ENCODE measurements around a stretch of chr4.

DNA sequence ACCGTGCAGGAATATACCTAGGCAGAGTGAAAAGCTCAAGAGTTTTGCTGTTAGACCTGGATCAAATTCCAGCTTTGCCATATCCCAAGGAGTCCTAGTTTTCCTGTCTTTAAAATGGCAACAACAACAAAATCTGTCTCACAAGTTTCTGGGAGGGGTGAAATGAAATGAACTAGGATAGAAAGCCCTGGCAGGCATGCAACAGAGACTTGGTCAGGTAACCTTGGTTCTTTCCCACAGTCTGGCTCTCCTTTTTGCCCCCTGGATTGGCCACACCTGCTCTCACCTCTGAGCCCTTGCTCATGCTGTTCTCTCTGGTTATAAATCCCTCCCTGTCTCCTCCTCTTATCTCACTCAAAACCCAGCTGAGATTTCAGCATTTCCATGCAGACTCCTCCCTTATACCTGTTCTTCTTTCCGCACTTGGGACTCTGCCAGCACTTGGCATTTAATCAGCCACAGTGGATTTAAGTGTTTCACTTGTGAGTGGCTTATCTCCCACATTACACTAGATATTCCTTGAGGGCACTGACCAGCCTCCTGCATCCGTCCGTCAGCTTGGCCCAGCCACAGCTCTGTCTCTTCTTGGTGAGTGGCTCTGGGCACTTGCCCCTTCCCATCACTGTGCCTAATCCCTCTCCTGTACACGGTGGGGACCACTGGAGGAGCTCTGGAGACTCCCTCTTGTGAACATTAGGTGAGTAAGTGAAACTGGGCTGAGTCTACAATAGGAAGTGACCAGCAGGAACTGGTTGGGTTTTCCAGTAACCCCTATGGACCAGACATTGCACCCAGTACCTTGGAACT lies 20.1 kb downstream of the FGFBP1 start:
- PRO-cap: no peak

GRCh38 chr4:16025229-16025760 lies 58.5 kb downstream of the PROM1 start:
- PRO-cap: bidirectional peak, plus-strand start at chr4:16025505, minus-strand start at chr4:16025359

GRCh38 chr4:16113989-16114327 lies 30.1 kb upstream of the PROM1 start:
- PRO-cap: no peak

DNA sequence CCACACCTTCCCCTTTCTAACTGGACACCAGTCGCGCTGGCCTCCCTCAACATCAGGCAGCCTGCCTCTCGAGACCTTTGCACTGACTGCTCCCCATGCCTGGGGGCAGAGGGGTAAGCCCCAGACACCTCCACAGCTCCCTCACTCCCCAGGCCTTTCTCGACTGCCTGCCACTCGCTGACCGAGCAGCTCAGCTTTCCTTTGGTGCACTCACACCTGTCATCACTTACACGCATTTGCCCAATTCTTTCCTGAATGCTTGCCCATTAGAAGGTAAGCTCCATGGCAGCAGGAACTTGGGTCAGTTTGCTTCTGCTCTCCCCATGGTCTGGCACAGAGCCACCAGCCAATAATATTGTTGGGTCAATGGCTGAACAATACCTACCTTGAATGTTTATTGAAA lies 32.2 kb upstream of the PROM1 start:
- PRO-cap: no peak

- PRO-cap: no peak
Measured at GRCh38 chr4:16166509-16166958, 59.7 kb downstream of the TAPT1 start.

DNA sequence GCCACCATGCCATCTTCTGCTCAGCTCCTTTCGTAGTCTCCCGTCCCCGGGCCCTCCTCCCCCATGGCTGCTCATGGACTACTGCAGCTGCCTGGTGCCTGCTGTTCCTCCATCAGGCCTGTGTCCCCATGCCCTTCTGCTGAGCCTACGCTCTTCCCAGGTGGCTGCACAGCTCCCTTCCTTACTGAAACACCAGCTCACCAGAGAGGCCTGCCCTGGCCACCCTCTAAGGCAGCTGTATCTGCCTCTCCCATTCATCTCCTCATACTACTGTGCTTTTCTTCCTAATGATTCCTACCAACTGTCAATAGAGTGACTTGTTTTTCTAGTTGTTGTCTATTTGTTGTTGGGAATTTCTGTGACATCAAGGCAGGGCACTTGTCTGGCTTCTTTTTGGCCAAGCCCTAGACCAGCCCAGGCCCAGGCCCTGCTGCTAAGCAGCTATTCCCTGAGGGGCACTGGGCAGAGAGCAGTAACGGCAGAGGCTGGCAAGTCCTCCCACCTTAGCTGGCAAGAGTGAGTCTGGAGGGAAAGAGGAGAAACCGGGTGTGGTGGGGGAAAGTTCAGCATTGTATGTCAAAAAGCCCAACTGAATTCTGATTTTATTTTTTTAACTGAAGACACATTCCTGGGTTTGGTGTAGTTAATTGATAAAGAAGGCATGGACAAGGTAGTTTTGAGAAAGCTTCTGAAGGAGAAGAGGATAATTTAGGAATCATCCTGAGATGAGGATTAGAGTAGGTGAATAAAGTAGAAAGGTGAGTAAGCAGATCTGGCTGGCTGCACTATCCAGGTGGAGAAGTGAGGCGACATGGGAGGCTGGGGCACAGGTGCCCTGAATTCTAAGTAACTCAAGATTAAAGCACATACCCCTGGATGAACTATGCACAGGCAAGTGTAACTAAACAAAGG lies 57.6 kb downstream of the TAPT1 start:
- PRO-cap: no peak

DNA sequence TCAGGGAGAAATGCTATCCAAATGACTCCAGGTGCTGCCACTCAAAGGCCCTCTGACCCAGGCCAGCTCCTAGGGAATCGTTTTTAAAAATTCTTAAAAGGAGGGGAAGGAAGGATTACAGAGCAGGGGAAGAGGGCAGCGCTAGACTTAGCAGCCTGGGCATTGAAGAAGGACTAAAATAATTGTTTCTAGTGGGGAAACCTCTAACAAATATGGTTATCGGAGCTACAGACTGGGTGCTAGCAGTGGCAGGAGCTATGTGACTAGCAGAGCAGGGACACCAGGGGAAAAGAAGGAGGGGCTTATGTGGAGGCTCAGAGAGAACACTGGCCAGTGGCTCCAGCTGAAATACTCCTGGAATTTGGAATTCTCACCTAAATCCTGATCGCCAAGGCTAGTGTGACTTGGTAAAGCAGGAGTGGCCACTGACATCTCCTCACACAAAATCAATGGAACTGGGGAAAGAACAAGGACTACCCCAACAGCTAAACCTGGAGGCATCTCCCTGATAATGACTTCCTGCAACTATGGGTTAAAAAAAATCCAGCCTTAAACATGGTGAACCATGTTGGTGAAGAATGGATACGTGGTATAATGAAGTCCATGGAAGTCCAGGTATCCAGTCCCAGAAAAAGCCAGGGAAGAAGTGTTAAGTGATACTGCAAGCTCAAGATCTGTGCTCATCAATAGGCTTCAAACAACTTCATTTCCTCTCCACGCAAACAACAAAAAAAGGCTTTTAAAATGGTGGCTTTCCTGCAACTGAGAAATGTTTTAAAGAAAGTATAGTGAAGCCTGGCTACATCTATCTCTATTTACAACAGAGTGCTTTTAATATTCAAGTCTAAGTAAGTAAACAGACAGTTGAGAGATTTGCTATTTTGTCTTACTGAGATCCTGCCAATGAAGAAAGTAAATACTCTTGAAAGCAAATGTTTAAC lies 1.9 kb downstream of the TAPT1 start:
- PRO-cap: no peak

DNA sequence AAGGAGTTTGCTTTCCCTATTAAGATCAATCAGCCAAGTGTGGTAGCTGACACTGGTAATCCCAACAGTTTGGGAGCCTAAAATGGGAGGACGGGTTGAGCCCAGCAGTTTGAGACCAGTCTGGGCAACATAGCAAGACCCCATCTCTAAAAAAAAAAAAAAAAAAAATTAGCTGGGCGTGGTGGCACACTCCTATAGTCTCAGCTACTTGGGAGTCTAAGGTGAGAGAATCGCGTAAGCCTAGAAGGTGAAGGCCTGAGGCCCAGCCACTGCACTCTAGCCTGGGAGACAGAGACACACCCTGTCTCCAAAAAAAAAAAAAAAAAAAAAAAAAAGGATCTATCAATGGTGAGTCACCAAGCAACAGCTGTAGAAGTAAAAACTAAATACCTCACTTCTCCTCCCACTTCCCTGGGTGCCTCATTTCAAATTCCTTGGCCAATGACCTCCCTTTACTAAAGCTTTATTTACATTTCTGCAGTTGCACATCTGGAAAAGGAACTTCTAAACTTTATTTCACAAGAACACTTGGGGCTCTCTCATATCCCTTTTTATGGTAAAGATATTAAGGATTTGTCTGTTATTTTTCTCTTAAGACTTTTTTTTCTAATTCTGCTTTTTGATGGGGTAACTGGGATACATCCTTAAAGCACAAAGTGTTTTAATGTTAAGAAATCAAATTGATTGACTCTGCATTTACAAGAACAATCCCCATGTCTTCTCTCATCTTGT lies 54.3 kb downstream of the LDB2 start:
- PRO-cap: no peak

GRCh38 chr4:16969511-16969653 lies 70.9 kb upstream of the LDB2 start:
- PRO-cap: no peak

DNA sequence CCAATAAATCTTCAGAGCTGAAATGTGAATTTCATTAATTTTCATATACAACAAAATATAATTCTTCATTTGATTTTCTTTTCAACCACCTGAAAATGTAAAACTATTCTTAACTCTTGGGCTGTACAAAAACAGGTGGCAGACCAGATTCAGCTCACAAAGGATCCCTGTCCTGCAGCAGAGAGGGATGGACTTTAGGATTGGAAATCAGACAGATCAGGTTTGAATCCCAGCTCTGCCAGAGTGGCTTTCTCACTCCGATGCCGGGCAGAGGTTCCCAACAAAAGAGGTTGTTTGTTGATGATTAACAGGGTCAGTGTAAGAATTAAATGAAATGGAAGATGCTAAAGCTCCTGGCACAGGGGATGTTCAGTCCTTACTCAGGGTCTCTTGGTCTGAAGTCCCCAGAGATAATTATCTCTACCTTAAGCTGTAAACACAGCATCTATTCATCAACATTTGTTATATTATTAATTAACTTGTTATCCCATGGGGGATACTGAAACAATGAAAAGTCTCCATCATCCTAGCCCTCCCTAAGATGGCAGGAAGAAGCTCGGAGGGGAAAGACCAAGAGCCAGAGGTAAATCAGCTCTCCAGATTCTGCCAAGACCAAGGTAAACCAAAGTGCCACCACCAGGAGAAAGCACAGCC lies 1.7 kb downstream of the QDPR start:
- PRO-cap: no peak

DNA sequence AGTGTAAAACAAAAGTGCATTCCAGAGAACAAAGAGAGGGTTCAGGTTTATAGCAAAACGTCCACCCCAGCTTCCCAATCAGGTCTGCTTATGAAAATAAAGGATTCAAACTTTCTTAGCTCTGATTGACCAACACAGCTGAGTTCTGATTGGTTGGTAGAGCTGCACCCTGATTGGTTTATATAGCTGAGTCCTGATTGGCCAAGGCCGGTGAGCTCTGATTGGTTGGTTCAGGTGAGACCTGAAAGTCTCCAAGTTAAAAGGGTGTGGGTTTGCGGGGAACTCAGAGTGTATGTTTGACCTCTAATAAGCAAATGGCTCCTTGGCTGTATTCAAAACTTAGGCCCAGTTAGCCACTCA lies 20.9 kb downstream of the CLRN2 start:
- PRO-cap: no peak

DNA sequence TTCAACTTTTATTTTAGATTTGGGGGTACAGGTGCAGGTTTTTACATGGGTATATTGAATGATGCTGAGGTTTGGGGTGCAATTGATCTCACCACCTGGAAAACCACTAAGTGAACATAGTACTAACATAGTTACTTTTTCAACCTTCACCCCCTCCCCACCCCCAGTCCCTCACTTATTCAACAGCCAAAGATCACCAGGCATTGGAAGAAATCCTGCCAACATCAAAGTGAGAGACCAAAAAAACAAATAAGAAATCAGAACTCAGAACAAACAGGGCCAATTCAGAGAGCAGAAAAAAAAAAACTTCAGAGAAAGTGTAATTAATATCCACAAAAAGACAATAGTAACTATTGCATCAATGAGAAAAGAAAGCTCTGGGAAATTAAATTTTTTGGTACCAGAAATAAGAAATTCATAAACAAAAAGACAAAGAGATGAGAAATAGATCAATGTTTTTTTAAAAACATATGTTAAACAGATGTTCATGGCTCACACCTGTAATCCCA lies 20.5 kb upstream of the LAP3 start:
- PRO-cap: no peak

DNA sequence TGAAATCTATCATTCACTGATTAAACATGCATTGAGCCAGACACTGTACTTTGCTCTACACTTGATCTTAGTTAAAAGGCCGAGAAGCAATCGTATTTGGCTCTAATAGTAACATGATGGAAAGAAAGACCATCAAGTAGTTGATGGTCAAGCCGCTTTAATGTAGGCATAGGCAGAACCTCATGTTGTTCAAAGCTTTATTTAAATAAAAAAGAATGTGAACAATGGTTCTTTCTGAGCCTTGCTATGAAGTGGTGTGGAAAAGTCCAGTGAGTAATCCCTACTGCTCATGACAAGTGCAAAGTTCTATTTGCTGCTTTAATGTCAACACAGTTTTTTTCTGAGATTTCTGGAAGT lies 18.0 kb upstream of the LAP3 start:
- PRO-cap: no peak

GRCh38 chr4:17857487-17857991 lies 46.8 kb downstream of the NCAPG start:
- PRO-cap: no peak

DNA sequence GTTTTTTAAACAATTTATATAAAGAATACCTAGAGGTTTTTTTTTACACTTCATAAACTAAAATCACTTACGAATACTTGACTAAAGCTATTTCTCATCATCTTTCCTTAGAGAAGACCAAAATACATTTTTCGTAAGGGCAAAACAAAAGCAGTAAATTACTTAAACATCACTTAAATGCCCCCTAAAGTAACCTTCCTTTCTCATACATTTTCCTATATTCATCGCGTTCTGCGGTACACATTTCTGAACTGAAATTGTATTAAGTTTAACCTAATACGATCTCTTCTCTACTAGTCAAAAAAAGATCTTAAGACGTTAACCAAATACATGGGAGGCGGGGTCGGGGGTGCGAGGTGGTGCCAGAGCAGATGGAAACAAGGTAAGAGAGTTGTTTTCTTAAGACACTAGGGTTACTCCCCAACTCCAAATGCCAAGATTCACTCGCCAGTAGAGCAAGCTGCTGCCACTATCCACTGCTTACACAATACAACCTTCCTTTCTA lies 1.6 kb downstream of the LCORL start:
- PRO-cap: no peak

GRCh38 chr4:18022747-18023092 lies 1.2 kb upstream of the LCORL start:
- PRO-cap: no peak

GRCh38 chr4:19729830-19730536 lies 521.7 kb upstream of the SLIT2 start:
- PRO-cap: no peak

DNA sequence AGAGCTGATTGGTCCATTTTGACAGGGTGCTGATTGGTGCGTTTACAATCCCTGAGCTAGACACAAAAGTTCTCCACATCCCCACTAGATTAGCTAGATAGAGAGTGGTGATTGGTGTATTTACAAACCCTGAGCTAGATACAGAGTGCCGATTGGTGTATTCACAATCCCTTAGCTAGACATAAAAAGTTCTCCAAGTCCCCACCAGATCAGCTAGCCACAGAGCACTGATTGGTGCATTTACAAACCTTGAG lies 73.2 kb upstream of the SLIT2 start:
- PRO-cap: no peak

DNA sequence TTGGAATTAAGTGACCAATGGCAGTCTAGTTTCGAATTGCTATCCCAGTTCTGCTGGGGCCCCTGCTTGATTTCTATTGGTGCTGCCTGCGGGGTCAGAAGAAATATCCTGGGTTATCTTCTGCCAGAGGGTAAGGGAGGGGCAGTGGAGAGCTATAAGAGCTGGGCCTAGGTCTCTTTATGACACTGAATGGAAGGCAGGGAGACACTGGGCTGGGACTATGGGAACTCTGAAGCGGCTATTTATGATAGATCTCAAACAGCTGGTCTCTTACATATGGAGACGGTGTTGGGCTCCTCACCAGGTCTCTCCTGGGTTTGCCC lies 7.6 kb upstream of the SLIT2 start:
- PRO-cap: no peak

- PRO-cap: no peak
Measured at GRCh38 chr4:20567058-20567628, 133.1 kb upstream of the PACRGL start.